ENCODE measurements around the genes TMEM238, C19orf85, NAT14, SBK2 and FIZ1.

GRCh38 chr19:55246804-55247354 lies 11.9 kb downstream of the PPP6R1 start:
- PRO-cap = no peak

DNA sequence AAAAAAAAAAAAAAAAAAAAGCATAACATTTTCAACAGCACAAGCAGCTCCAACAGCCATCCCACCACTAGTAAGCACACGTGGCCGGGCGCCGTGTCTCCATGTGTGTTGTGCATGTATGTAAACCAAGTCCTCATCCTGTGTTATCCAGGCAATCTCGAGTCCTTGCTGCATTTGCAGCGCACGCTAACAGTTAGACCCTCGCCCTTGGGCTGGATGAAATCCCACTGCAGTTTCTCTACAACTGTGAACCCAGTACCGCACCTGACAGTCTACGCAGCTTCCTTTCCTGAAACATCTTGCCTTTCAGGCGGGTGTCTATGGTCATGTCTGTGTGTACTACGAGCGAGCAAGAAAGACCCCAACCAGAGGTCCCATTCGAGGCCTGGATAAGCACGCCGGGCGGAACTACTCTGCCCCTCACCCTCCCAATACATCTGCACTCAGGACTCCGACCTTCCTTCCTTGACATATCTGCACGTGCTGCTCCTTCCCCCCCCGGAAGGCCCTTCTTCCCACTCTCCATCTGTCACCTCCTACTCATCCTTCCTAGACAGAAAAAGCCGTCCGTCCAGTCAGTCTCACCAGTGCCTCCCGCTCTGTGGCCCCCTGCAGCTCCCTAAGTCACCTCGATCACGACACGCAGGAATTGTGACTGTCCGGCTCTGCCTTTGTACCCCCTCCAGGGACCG lies 1.6 kb downstream of the PPP6R1 start:
- PRO-cap = unidirectional peak, plus-strand start at position 556 of the sequence

DNA sequence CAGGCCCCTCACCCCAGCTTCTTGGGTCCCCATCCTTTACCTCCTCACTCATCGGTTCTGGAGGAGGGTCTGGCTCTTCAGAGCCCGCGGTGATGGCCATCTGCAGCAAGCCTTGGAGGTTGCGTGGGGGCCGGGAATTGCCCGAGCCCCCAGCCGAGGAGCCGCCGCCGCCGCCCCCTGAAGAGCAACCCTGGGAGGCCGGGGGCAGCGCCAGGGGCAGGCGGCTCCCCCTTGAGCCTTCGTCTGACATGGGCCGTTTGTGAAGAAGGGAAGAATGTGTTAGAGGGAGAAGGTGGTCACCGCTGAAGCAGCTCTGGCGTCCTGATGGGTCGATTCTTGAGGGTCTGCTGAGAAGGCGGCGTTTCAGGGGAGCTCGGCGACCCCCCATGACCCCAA lies 553 bp downstream of the HSPBP1 start:
- PRO-cap = no peak

- PRO-cap = bidirectional peak, plus-strand start at chr19:55321720, minus-strand start at chr19:55321583
Observed at GRCh38 chr19:55321474-55322176, 3.5 kb downstream of the TMEM150B start.

GRCh38 chr19:55369927-55370347 lies 326 bp downstream of the IL11 start:
- PRO-cap = no peak

DNA sequence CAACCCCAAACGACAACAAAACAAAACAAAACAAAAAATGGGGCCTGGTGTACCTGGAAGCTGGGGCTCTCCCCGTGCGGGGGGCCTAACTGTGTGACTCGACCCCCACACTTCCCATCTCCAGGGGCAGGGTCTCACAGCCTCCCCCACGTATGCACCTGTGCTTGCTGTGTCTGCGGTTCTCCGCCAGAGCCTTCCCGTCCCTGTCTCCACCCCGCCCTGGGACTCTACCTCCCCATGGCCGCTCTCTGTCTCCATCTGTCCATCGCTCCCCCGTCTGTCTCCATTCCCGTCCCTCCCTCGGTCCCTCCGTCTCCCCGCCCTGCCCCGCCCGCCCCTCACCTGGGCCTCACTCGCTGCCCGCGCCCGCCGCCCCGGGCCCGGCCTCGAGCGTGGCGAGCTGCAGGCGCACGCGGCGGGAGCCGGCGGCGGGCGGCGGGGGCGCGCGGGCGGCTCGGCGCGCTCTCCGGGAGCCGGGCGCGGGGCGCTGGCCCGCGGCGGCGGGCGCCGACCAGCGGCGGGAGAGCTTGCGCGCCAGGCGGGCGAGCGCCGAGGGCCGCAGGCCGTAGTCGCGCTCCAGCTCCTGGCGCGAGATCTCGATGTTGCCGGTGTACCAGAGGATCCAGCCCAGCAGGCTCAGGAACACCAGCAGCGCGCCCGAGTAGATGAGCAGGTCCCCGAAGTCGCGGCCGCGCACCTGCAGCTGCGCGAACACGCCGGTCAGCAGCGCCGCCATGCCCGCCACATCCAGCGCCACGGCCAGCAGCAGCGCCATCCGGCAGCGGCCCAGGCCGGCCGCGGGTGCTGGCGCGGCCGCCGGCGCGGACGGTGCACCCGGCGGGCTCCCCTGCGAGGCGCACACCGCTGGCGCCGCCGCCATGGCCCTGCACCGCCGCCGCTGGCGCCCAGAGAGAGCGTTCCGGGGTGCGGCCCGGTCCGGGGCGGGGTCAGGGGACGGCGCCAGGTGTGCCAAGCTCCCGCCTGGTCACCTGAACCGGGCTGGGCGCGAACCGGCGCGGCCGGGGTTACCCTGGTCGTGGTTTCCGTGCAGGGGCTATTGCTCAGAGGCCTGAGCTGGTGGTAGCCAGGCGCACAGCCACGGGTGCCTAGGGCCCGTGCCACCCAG lies at the start of gene TMEM238:
Gene TMEM238, minus strand, starts transcription at position 913 of the 1,126 bp plus-strand sequence.
- PRO-cap = bidirectional peak, plus-strand start at position 514 of the sequence, minus-strand start at position 394 of the sequence; bidirectional peak, plus-strand start at position 1,057 of the sequence, minus-strand start at position 900 of the sequence

GRCh38 chr19:55387538-55388161 lies 1.9 kb downstream of the RPL28 start:
- PRO-cap = no peak

GRCh38 chr19:55400056-55401151 lies 7.2 kb downstream of the UBE2S start:
- PRO-cap = no peak

- PRO-cap = bidirectional peak, plus-strand start at chr19:55462012, minus-strand start at chr19:55461663
Observed at GRCh38 chr19:55461903-55462171, 395 bp upstream of the ISOC2 start.

DNA sequence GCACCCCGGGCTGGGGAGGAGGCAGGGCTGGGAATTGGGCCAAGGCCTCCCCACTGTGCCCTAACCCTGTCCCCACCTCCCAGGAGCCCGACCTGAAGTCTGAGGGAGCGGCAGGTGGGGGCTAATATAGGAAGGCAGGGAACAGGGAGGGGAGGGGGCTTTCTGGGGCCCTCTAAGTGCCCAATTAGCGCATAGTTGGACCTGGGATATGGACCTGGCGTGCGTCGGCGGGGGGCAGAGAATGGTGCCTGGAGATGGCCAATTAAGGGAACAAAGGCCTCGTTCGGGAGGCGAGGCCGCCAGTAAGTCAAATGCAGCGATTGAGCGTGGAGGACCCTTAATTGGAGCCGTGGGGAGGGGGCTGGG lies at the start of gene C19orf85:
Gene C19orf85, minus strand, starts transcription at position 101 of the 366 bp plus-strand sequence.
- PRO-cap = no peak

GRCh38 chr19:55472328-55472951 lies 4.0 kb upstream of the ZNF628 start:
- PRO-cap = no peak

DNA sequence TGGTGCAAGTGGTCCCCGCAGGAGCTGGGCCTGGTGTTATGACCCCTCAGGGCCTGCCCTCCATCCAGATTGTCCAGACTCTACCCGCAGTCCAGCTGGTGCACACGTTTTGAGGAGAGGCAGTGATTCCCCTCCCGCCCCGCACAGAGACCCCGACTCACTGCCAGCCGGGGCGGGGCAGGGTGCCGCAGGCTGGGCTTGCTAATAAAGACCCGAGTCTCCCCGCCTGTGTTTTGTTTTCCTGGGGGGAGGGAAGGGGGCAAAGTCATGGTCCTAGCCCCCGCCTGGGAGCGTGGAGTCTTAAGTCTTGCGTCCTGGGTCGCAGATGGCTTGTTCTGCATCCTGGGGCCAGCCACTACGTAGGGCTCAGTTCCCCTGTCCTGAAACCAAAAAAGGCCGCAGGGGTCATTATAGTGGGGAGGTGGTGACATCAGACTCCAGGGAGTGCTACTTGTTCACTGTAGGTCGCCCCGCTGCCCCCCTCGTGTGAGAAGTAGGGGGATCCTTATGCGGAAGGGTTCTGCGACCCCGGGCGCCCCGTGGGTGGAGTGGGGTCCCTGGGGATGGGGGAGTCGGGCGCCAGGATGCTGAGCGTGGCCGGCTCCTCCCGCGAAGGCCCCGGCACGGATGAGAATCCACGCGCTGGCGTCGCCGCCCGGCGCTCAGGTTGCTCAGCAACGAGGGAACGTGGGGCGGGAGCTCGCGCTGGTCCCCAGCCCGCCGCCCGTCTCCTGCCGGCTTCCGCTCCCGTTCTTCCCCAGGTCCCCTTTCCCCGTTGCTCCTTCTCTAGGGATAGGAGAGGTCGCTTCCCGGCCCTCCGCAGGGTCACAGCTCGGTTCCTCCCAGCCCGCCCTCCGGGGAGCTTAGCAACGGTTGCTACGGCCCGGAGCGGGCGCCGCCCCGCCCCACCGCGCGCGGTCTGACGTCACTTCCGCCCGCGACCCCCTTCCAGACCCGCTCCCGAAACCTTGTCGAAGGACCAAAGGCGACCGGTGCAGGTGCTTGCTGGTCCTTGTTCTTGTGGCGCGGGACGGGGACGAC lies at the start of gene NAT14:
Gene NAT14, plus strand, starts transcription at position 928 of the 1,041 bp plus-strand sequence.
- PRO-cap = unidirectional peak, plus-strand start at position 680 of the sequence; bidirectional peak, plus-strand start at position 872 of the sequence, minus-strand start at position 770 of the sequence

- PRO-cap = no peak
Observed at GRCh38 chr19:55536860-55537591, at the start of gene SBK2. SBK2 (minus strand) TSS chr19:55537133.

- PRO-cap = unidirectional peak, plus-strand start at chr19:55599229; unidirectional peak, plus-strand start at chr19:55599259; unidirectional peak, plus-strand start at chr19:55599352; bidirectional peak, plus-strand start at chr19:55599740, minus-strand start at chr19:55599537
Observed at GRCh38 chr19:55598599-55599862, at the start of gene FIZ1. FIZ1 (minus strand) TSS chr19:55599517.

DNA sequence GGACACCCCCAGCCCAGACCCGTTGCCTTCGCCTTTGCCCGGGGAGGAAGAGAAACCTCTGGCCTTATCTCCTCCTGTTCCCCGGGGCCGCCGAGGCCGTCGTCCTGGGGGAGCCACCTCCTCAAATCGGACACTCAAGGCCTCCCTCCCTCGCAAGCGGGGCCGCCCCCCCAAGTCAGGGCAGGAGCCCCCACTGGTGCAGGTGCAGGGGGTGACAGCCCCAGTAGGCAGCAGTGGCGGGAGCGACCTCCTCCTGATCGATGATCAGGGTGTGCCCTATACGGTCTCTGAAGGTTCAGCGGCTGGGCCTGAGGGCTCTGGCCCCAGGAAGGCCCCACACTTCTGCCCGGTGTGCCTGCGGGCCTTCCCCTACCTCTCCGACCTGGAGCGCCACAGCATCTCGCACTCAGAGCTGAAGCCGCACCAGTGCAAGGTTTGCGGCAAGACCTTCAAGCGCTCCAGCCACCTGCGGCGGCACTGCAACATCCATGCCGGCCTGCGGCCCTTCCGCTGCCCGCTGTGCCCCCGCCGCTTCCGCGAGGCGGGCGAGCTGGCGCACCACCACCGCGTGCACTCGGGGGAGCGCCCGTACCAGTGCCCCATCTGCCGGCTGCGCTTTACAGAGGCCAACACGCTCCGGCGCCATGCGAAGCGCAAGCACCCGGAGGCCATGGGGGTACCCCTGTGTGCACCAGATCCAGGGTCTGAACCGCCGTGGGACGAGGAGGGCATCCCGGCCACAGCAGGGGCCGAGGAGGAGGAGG lies 2.2 kb downstream of the ZNF524 start:
- PRO-cap = no peak

DNA sequence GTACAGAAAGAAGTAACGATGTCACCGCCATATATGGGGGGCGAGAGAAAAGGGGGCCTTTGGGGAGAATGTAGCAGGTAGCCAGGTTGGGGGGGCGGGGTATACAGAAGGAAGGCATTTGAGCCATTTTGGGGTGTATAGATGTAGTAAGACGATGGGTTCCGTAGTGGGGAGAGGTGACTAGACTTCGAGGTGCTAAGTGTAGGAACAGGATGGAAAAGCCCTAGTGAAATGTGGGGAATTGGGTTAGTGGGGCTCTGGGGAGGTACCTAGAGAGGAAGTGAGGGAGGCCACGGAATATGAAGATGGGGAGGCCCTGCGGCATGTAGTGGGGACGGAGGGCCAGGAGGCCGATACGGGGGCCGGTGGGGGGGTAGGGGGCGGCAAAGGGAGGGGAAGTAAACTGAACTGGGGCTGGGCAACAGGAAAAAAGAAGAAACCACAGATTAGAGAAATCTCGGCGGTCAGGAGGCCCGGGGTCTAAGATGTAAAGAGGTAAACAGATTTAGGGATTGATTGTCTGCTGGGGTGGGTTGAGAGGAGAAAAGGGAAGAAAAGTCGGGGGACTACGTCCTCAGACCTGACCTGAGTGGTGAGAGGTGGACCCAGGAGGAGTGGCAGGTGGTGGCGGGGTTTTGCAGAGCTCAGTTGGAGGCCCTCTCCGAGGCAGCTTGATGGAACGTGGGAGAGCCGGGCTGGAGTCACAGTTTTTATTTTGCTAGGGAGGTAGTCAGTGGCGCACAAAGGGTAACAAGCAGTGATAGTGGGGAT lies 1.0 kb downstream of the ZNF580 start:
- PRO-cap = no peak

GRCh38 chr19:55642425-55642729 lies 1.1 kb upstream of the ZNF581 start:
- PRO-cap = bidirectional peak, plus-strand start at chr19:55642677, minus-strand start at chr19:55642563

- PRO-cap = no peak
Observed at GRCh38 chr19:55652773-55653253, 2.0 kb upstream of the U2AF2 start.

GRCh38 chr19:55656114-55656546 lies 1.3 kb downstream of the U2AF2 start:
- PRO-cap = no peak

DNA sequence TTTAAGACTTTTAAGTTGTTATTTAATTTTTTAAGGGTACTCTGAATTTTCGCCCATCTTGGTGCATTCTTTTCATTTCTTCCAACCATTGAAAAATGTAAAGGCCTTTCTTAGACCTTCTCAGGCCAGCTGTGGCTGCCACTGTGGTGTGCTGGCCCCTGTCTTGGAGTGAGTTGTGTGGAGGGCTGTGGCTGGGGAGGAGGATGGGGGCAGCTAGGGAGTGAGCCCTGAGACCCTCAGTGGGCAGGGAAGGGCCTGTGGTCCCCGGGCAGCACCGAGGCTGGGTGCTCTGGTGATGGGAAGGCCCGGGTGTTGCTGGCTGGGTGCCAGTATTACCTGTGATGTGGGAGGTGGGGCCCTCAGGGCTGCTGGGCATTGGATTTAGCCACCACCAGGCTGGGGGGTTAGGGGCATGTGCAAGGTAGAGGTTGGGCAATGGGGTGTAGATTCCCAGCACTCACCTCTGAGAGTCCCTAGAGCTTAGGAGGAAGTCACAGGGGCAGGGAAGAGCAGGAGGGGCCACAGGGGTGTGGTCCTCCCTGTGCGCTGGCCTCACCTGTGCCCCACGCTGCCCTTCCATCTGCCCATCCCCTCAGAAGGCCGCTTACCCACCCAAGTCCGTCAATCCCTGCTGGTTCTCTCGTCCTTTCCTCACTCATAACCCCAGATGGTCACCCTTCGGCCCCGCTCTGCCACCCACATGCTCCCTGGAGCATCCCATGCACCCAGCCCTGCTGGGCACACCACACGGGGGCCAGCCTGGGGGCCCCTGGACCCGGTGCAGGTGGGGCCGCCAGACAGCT lies 12.3 kb downstream of the EPN1 start:
- PRO-cap = no peak